ENCODE measurements around a stretch of chr10.

DNA sequence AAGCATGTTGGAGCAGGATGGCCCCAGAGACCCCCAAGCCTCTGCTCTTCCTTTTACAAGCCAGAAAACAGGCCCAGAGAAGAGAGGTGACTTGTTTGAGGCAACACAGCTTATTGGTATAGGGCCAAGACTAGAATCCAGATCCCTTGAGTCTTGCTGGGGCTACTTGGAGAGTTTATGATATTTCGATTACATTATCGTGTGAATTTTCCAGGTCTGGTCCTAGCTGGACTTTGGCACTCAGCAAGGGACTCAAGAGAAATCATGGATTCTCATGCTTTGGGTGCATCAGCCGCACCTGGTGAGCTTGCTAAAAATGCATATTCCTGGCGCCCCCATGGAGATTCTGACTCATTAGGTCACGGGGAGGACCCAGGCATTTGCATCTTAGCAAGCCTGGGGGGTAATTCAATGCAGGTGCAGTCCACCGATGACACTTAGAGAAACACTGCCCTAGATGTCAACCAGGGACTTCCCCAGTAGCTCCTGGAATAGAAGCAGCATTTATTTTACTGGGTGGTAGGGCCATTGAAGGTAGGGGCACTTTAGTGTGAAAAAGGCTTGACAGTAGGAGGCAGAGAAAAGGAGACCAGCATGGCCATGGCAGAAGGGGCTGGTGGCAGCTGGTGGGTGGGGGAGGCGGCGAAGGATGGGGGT, 30.0 kb upstream of the PDCD4 start:
- PRO-cap: unidirectional peak, plus-strand start at position 430 of the sequence

DNA sequence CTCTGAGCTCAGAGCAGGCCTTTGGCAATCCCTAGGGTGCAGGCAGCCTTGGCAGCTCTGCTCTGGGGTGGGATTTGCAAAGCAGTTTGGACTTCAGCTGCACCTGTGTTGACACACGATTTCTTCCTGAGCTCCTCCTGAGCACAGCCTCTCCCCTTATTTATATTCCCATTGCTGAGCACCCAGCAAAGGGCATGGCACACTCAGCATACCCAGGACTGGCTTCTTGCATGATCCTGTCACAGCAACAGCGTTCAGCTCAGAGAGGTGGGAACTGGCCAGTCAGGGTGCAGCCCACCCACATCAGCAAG, 25.4 kb upstream of the PDCD4 start:
- PRO-cap: no peak

- PRO-cap: bidirectional peak, plus-strand start at chr10:110872763, minus-strand start at chr10:110872701; bidirectional peak, plus-strand start at chr10:110872950, minus-strand start at chr10:110872832
Measured at GRCh38 chr10:110872734-110873065, 972 bp downstream of the PDCD4 start.

DNA sequence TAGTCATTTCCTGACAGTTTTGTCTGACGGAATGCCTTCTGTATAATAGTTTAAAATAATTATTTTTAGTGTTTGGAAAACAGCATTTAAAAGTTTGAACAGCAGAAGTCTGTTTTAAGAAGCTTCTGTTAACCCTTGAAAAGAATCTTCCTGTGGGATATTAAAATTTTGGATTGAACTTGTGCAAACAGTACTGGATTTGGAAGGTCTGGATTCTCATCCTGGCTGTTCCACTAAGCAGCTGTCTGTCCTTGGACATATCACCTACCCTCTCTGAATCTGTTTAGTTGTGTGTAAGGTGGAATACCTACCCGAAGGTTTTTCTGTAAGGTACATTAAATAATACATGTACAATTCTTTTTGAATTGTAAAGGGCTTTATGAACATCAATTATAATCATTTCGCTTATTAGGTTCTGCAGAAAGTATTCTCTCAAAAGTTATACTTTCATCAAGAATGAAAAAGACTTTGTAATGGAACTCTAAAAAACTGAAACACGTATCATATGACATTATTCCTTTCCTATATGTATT, 2.2 kb downstream of the PDCD4 start:
- PRO-cap: no peak

DNA sequence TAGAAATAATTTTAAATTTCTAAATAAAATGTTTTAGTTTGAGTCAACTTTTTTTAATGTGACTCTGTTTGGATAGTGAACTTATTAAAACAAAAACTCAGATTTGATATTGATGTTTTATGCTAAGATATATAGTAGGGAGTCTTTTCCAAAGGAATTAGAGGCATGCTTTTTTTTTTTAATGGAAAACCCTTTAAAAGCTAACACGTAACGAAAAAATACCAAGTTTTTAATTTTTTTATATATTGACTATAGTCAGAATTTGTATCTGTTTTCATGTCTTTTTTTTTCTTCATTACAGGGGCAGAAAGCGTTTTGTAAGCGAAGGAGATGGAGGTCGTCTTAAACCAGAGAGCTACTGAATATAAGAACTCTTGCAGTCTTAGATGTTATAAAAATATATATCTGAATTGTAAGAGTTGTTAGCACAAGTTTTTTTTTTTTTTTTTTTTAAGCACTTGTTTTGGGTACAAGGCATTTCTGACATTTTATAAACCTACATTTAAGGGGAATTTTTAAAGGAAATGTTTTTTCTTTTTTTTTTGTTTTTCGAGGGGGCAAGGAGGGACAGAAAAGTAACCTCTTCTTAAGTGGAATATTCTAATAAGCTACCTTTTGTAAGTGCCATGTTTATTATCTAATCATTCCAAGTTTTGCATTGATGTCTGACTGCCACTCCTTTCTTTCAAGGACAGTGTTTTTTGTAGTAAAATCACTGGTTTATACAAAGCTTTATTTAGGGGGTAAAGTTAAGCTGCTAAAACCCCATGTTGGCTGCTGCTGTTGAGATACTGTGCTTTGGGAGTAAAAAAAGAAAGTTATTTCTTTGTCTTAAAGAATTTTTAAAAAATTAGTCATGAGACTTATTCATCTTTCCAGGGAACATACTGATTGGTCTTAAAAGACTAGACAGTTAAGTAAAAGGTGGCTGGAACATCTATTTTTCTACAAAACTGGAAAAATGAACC, 21.0 kb downstream of the BBIP1 start:
- PRO-cap: no peak

DNA sequence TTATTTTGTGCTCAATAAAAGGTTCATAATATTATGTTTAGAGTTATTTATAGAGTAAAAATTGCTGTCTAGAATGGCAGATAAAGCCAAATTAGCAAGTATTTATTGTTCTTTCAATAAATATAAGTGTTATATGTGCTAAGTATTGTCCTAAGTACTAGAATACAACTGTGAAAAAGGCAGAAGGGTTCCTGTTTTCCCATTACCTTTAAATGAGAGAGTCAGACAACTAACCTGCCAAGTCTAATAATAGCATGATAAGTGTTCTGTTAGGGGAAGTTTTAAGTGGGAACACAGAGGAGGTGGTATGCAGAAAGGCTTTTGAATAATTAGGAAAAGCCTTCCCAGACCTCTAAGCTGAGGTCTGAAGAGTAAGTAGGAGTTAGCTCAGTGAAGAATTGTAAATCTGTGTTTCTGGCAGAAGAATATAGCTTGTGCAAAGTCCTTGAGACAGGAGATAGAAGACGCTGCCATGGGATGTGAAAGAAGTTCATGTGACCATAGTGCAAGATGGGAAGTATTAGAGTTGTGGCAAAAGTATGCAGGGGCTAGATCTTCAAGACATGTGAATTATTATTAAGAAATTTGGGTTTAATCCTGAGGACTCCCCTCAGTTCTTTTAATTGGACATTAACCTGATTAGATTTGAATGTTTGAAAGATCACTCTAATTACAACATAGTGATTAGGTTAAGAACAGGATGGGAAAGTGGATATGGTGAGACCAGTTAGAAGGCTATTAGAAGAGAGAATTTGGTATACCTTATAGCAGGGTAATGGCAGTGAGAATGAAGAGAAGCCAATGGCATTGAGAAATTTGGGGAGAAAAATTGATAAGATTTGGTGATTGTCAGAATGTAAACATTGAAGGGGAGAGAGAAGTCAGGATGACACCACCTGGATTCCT, 12.6 kb downstream of the SHOC2 start:
- PRO-cap: no peak

- PRO-cap: no peak
Measured at GRCh38 chr10:112182609-112183228, 846 bp downstream of the GPAM start.

DNA sequence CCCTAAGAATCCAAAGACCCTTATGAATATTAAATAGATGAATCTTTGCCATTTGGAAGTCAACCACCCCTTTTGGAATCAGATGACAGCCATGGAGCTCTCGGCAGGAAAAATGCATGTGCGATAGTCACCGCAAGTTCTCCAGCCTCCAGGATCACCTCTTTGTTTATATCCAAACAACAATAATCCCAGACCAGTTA, 41.1 kb upstream of the GPAM start:
- PRO-cap: no peak

GRCh38 chr10:112241988-112242317, 41.2 kb upstream of the TECTB start:
- PRO-cap: no peak

DNA sequence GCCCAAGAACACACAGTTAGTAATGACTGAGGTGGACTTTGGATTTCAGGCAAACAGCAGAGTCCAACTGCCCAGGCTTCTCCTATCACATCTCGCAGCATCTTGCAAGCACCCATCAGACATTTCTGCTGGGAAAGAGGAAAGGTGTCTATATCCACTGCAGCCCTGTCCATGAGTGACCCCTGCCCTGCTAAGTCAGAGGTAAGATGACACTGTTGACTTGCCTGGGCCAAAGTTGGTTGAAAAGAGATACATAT, 2.6 kb upstream of the TECTB start:
- PRO-cap: no peak

- PRO-cap: no peak
Measured at GRCh38 chr10:112376996-112377454, 3.1 kb downstream of the ACSL5 start.

- PRO-cap: no peak
Measured at GRCh38 chr10:112379837-112380596, 6.1 kb downstream of the ACSL5 start.

GRCh38 chr10:112385057-112385690, 11.3 kb downstream of the ACSL5 start:
- PRO-cap: no peak

GRCh38 chr10:112728828-112729538, 221.1 kb upstream of the TCF7L2 start:
- PRO-cap: no peak

- PRO-cap: no peak
Measured at GRCh38 chr10:112803737-112804416, 146.2 kb upstream of the TCF7L2 start.

- PRO-cap: no peak
Measured at GRCh38 chr10:112835797-112836500, 114.1 kb upstream of the TCF7L2 start.

- PRO-cap: no peak
Measured at GRCh38 chr10:112839792-112840479, 110.1 kb upstream of the TCF7L2 start.

DNA sequence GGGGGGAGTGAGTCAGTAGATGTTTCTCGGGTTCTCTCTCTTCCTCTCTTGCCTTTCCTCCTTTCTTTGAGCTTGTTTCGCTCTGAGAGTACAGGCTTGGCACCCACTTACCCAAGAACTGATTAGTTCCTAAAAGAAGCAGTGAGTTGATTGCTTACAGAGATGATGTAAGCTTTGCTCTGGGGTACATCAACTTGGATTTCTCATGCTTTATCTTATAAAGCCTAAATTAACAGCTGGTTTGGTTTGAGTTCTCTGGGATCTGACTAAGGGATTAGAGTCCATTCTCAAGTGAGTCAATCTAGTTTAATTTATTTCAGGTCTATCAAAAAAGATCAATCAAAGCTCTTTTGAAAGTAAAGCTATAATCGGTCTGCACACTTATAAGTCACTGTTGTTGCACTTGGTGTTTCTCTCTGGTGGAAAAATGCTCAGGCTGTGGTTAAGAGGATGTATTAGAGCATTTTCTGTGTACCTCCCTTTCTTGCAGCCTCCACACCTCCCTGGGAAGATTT, 36.2 kb downstream of the TCF7L2 start:
- PRO-cap: no peak

- PRO-cap: no peak
Measured at GRCh38 chr10:113059998-113061251, 110.4 kb downstream of the TCF7L2 start.

- PRO-cap: no peak
Measured at GRCh38 chr10:113063101-113064037, 113.3 kb downstream of the TCF7L2 start.

Data from pulmonary lymph node (tissue), 1 donor.